ENCODE data around the genes BFAR, NOMO1 and BMERB1.

GRCh38 chr16:14345780-14346193 is 274.7 kb downstream of the MRTFB start:
- RRBS = no CpG with 5 or more reads among the region's 11 CpGs

DNA sequence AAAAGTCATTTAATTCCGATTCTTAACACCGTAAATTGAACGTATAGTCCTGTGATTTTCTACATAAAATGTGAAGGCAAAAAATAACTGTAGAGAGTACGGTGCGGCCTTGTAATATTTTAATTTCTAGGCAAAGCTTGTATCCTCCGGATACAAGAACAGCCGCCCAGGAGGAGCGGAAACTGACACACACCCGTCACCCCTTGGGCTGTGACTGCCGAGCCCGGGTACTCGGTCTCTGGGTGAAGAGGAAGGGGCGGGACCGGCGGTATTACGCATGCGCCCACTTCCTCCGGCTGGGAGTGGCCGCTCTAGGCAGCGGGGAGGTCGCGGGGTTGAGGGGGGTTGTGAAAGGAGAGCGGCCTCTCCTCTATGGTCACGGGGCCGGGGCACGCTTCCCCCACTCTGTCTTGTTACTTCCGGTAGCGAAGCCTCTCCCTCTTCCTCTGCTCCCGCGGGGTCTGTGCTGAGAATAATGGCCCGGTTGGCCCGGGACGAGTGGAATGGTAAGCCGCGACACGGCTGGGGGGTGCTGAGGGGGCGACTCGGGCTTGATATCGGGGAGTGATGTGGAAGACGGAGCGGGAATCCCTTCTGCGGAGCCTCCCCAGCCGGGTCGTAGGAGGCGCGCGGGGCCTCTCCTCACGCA is at the start of gene BFAR:
TSS of gene BFAR (plus strand) at position 439 of the 649 bp plus-strand sequence.
- RRBS = 4% methylated on average over 18 of the region's 48 CpGs

GRCh38 chr16:14833494-14833900 is at the start of gene NOMO1:
Gene NOMO1 (plus strand): TSS chr16:14833721.
- RRBS = no CpG with 5 or more reads among the region's 35 CpGs

GRCh38 chr16:15434236-15435556 is at the start of gene BMERB1:
Gene BMERB1 (plus strand): TSS chr16:15434588.
- RRBS = 2% methylated on average over 12 of the region's 78 CpGs

DNA sequence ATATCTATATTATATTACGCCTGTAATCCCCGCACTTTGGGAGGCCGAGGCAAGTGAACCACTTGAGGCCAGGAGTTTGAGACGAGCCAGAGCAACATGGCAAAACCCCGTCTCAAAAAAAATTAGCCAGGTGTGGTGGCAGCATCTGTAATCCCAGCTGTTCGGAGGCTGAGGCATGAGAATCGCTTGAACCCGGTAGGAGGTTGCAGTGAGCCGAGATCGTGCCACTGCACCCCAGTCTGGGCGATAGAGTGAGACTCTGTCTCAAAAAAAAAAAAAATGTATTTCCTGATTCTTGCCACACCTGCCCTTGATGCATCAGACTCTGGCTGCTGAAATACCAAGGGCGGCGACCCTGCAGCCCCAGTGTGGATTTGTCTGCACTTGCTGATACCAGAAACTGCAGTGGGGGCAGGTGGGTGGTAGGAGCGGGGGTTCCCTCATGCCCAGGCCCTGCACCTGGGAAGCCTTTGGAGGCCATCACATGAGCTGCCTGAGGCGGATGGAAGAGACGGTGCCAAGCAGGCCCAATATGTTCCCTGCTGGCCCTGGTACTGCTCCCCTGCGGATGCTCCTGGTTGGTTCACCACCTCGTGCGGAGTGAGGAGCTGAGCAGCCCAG is 50.8 kb downstream of the MARF1 start:
- RRBS = no CpG with 5 or more reads among the region's 19 CpGs

- RRBS = no CpG with 5 or more reads among the region's 10 CpGs
Measured at GRCh38 chr16:15601263-15601900, 41.6 kb downstream of the MARF1 start.

DNA sequence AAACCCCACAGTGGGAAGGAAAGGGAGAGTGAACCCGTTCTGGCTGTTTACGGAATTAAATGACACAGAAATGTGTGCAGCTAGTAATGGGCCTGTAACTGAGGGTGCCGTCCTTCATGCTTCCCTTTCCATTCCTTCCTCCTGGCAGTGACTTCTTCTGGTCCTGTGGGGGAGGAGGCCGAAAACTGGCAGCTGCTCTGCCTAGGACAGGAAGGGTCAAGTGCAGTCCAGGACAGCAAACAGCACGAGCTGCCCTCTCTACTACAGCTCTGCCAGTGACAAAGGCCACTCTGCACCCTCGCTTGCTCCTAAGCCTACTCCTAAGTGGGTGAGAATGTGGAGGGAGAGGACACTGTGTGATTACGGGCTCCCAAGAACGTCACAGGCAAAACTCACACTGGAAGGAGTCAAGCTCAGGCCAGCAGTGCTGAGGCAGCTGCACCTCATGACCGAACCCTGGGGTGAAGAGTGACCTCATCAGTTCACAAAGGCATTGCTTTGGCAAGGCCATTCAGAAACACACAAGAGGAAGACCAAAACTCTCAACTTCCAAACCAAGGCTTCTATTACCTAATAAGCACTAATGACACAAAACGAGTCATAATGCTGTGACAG is 35.3 kb downstream of the MARF1 start:
- RRBS = no CpG with 5 or more reads among the region's 10 CpGs

- RRBS = no CpG with 5 or more reads among the region's 8 CpGs
Measured at GRCh38 chr16:15703884-15704195, 53.8 kb downstream of the NDE1 start.

GRCh38 chr16:15704214-15704906 is 54.3 kb downstream of the NDE1 start:
- RRBS = no CpG with 5 or more reads among the region's 10 CpGs

- RRBS = no CpG with 5 or more reads among the region's 16 CpGs
Measured at GRCh38 chr16:15807635-15808290, 49.1 kb downstream of the MYH11 start.

GRCh38 chr16:15854079-15854495 is 2.7 kb downstream of the MYH11 start:
- RRBS = no CpG with 5 or more reads among the region's 3 CpGs

DNA sequence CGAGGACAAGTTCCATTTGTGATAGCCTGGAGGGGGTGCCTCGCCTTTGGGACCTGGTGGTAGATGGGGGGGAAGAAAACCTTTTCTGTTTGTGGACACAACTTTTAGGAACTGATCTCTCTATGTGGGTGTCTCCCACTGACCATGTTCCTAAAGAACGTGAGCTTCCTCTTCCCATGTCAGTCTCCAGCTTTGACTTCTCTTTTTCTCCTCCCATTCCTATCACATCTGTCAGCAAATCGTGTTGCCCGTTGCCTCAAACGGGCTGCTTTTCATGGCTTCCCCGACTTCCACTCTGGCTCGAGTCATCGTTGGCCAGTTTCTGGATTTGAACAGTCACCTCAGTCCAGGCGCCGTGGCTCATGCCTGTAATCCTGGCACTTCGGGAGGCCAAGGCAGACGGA is 5.3 kb downstream of the ABCC1 start:
- RRBS = no CpG with 5 or more reads among the region's 13 CpGs

GRCh38 chr16:15971913-15972517 is 22.6 kb downstream of the ABCC1 start:
- RRBS = no CpG with 5 or more reads among the region's 4 CpGs

GRCh38 chr16:16074612-16074857 is 125.1 kb downstream of the ABCC1 start:
- RRBS = no CpG with 5 or more reads among the region's 4 CpGs

DNA sequence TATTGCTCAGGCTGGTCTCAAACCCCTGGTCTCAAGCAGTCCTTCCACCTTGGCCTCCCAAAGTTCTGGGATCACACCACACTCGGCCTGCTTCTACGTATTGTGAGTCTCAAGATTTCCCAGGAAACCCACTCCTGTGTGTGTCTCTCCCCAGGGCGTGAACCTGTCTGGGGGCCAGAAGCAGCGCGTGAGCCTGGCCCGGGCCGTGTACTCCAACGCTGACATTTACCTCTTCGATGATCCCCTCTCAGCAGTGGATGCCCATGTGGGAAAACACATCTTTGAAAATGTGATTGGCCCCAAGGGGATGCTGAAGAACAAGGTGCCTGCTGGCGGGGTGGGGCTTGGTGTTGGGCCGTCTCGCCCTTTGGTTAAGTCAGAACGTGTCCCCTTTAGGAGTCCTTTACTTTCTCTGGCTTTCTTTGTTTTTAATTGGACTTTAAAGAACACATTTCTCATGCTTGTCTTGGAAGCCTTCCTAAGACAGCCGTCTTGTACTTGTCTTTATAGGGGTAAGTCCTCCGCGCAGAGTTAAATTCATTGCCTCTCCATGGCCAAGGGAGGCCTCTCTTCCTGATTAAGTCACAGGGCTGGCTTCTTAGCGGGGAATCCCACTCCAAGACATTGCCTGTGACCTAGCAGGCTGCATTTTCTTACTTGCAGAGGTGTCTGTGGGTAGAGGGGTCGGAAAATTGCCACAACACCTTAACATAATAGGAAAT is 136.5 kb downstream of the ABCC6 start:
- RRBS = no CpG with 5 or more reads among the region's 18 CpGs

GRCh38 chr16:16182373-16183054 is 40.8 kb downstream of the ABCC6 start:
- RRBS = no CpG with 5 or more reads among the region's 11 CpGs

- RRBS = no CpG with 5 or more reads among the region's 10 CpGs
Measured at GRCh38 chr16:16221376-16221861, 1.9 kb downstream of the ABCC6 start.

DNA sequence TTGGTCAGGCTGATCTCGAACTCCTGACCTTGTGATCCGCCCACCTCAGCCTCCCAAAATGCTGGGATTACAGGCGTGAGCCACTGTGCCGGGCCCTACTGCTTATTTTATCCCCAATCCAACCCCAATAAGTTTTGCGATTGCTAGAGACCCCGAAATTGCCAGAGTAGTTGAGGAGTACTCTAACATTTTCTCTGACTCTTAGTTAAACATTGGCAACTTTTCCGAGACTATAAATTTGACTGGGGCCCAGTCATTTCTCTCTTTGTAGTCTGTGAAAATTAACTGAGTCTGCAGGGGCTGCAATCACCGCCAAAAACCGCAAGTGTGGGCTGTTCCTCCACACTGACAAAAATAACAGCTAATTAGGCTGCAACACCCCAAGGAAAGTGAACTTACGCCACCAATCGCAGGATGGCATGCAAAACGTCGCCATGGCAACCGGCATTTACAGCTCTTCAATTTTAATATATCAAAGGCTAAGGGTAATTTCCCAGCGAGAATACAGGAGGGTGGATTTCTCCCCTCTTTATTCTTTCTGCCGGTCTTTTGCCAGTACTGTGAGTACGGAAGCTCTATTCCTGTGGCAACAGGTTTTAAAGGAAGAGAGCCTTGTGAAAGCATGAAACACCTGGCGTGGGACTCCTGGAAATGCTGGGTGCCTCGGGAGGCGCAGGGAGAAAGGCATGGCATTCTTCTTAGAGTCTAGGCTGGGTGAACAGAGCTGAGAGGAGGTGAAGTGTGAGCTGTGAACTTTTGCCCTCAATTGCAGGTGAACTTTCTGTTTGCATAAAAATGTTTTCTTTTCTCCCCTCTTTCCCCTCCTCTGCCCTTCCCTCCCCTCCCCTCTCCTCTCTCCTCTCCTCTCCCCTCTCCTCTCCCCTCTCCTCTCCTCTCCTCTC is 399.9 kb downstream of the XYLT1 start:
- RRBS = 33% methylated on average over 2 of the region's 20 CpGs

DNA sequence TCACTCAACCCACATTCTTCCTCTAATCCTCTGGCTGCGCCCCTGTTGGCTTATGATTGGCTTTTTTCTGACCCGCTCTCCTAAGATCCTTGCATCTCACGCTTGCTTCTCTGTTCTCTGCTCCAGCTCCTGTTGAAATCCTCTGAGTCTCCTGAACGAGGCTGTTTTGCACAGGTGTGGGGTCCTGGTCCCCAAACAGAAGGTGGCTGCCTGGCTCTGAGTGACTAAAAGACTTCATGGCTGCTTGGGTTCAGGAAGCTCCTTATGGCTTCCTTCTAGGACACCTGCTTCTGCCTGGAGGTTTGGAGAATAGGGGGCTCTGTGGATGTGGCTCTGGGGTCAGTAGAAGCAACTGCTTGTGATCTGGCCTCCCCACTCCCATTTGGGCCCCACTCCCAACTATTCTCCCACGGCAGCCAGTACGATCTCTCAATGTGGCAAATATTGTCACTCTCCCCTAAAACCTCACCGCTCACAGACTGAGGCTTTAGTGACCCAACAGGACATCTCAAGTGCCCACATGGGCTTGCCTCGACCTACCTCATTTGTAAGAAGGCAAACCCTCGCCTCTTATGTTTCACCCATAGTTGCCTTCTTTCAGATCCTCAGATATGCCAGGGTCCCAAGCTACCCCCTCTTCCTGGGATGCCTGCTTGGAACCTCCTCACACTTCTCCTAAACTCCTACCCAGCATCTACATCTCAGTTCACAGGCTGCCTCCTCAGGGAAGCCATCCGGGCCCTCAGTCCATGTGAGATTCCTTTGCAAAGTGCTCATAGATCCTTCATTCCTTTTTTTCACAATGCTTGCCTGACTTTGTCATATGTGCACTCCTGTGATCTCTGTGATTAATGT is 282.7 kb downstream of the XYLT1 start:
- RRBS = no CpG with 5 or more reads among the region's 10 CpGs

- RRBS = no CpG with 5 or more reads among the region's 6 CpGs
Measured at GRCh38 chr16:17238537-17239332, 232.0 kb downstream of the XYLT1 start.